CD14-positive monocyte (primary cell): ENCODE results near the genes SLIT3 and INSYN2B.

DNA sequence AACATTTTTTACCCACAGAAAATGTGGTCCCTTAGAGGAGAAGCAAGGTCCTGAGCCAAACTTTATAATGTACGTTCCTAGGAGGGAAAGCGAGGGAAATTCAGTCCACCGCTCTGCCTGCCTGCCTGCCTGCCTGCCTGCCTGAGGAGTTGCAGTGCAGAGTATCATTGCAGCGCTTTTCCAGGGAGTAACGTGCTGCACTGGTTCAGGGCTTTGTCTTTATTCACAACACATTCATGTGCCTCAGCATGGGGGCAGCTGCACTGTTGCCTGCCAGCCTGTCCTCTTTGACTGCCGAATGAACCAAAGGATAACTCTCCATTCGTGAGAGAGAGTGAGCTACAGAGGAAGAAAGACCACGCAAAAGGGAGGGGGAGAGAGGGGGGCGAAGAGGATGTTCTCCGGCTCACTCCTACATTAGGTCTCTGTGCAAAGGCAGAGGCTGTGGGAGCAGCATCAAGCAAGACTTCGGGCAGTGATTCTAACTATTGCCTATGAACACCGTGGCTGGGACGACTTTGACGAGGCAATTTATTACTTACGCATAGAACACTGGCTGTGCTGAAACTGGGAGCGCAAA, 791.2 kb downstream of the MAT2B start:
- CAGE, long polyA plus RNA: no peak

- CAGE, long polyA plus RNA: no peak
Measured at GRCh38 chr5:166073938-166074299, 904.9 kb upstream of the TENM2 start.

DNA sequence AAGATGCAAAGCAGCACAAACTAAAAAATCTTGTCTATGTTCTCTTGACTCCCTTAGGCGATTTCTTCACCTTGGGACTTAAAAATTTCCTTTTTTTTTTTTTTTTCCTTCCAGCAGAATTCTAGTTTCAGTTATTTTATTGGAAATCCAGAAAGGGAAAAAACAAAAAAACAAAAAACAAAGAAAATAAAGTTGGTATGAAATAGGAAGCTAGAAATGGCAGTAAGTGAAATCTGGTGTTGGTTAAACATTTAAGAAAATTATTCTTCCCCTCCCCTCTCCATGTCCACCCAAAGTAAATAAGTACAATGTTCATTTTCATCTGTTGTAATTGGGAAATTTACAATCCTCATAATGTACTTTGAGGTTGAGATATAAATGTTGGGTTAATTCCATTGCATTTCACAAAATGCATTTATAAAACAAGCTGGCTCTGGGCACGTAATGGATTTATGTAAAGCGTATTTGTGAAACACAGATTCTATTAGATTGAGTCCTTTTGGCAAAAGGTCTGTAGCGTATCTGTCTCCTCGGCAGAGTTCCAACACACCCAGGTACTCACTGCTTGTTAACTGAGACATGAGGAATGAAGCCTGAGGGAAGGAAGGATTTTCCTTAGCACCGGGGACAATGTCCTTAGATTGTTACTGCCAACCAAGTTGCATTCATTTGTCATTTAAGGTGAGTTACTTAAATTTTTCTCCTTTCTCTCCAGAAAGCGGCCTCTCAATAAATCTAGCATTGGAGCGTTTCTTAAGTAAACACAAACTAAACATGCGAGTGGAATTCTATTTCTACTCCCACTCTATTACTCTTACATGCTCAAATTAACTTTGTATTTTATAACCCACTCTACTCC, 400.2 kb downstream of the TENM2 start:
- CAGE, long polyA plus RNA: no peak

GRCh38 chr5:167699325-167700049, 592.0 kb upstream of the WWC1 start:
- CAGE, long polyA plus RNA: no peak

- CAGE, long polyA plus RNA: no peak
Measured at GRCh38 chr5:167820053-167821340, 470.9 kb upstream of the WWC1 start.

- CAGE, long polyA plus RNA: no peak
Measured at GRCh38 chr5:167934930-167935316, 356.5 kb upstream of the WWC1 start.

DNA sequence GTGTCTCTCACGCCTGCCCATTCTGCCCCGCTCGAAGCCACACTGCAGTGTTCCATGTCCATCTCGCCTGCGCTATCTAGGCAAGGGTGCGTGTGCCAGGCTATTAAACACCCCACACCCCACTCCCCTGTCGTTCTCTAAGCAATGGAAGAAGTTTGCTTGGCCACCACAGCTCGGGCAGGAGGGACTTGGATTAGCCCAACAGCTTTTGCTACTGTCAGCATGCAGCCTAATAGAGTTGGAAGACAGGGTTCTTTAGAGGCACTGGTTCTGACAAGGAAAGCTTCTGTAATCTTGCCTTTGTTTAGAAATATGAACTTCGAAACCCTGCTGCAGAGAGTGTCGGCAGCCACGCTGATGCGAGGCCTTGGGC, 268.6 kb upstream of the WWC1 start:
- CAGE, long polyA plus RNA: no peak

- CAGE, long polyA plus RNA: no peak
Measured at GRCh38 chr5:168401736-168402582, 84.3 kb upstream of the RARS1 start.

- CAGE, long polyA plus RNA: no peak
Measured at GRCh38 chr5:168683577-168684038, 104.4 kb upstream of the PANK3 start.

- CAGE, long polyA plus RNA: no peak
Measured at GRCh38 chr5:168785848-168786740, 206.9 kb upstream of the PANK3 start.

GRCh38 chr5:168819059-168819265, 239.8 kb upstream of the PANK3 start:
- CAGE, long polyA plus RNA: no peak

- CAGE, long polyA plus RNA: no peak
Measured at GRCh38 chr5:168851950-168852489, 272.9 kb upstream of the PANK3 start.

GRCh38 chr5:168877399-168878110, 298.4 kb upstream of the PANK3 start:
- CAGE, long polyA plus RNA: no peak

GRCh38 chr5:169300373-169300663, 621 bp downstream of the SLIT3 start:
- CAGE, long polyA plus RNA: no peak

GRCh38 chr5:169300747-169301498, at the start of gene SLIT3:
TSS of gene SLIT3 (minus strand) at chr5:169301139.
- CAGE, long polyA plus RNA: no peak

DNA sequence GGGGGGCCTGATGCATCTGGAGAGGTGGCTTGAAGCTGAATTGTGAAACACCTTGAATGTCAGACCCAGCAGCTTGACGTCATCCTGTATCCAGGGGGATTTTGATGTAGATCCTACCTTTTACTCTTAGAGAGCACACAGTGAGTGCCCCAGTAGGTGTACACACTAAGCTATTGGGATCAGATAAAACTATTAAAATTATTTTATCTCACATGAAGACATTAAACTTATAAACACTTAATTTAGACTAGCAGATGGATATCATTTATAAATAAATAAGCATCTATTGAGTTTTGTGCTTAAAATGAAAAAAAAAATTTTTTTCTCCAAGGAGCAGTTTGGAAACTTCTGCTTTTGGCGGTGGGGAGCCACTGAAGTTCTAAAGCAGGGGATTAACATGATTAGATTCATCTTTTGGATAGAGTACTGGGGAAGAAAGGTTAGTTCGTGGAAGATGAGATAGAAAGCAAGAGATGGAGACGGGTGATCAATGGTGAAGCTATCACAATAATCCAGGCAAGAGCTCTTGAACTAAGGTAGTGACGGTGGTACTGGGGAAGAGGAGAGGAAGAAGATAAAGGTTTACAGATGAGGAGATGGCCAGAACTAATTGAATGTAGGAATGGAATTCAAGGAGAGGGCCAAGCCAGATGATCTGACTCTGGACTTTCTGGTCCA, 90.5 kb downstream of the DOCK2 start:
- CAGE, long polyA plus RNA: no peak

GRCh38 chr5:169855536-169856097, 124.7 kb downstream of the INSYN2B start:
- CAGE, long polyA plus RNA: no peak

DNA sequence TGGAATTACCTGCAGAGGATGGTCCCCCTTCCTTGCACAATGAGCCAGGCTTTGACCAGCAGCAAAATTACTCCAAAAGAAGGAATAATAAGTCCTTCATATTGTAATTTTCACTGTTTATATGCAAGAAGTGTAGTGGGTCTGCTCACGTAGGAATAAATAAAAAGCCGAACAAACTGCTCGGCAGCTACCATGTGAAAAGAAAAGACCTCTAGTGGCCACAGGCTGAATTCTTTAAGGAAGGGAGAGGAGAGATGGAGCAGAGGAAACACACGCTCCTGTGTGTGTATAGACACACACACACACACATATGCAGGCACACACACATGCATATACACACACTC, at the start of gene INSYN2B:
INSYN2B (minus strand) TSS at position 209 of the 344 bp plus-strand sequence.
- CAGE, long polyA plus RNA: no peak

- CAGE, long polyA plus RNA: no peak
Measured at GRCh38 chr5:170044328-170044582, 61.4 kb upstream of the FOXI1 start.

GRCh38 chr5:170268284-170268798, 29.2 kb downstream of the LCP2 start:
- CAGE, long polyA plus RNA: no peak